Mammary microvascular endothelial cell (primary cell): ENCODE results near the gene IL21.

GRCh38 chr4:121812713-121813364 lies 10.8 kb downstream of the CCNA2 start:
- RAMPAGE, long total RNA, result no peak

GRCh38 chr4:121816220-121816812 lies 7.4 kb downstream of the CCNA2 start:
- RAMPAGE, long total RNA, result no peak

- RAMPAGE, long total RNA, result no peak
Observed at GRCh38 chr4:122035925-122036352, 84.1 kb upstream of the TRPC3 start.

GRCh38 chr4:122328002-122328289 lies 50.9 kb upstream of the ADAD1 start:
- RAMPAGE, long total RNA, result no peak

GRCh38 chr4:122560096-122560437 lies 60.8 kb downstream of the IL21 start:
- RAMPAGE, long total RNA, result no peak

GRCh38 chr4:122620960-122621312 lies at the start of gene IL21:
Gene IL21, minus strand, starts transcription at chr4:122621066.
- RAMPAGE, long total RNA, result no peak

DNA sequence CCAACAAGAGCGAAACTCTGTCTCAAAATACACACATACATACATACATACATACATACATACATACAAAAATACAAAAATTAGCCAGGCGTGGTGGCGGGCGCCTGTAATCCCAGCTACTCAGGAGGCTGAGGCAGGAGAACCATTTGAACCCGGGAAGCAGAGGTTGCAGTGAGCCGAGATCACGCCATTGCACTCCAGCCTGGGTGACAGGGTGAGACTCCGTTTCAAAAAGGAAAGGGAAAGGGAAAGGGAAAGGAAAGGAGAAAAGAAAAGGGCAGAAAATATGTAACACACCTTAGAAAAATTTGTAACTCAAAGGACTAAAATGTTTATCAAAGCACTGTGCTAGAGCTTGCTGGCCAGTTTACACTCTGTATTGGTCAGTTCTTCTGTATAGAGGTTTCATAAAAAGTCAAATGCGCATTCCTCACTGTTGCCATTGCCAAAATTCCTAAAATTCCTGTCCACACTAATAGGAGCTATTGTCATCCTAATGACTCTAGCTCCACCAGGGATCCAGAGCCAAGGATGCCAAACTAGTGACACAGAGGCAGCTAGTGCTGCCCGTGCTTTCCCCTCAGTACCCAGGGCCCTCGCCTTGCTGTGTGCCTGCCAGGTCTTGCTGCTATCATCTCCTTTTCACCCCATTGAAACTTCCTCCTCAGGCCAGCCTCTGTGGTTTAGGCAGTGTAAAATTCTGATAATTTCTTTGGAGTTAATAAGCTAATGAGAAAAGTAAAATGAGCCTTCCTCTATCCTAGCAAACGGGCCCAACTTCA lies 43.4 kb upstream of the FGF2 start:
- RAMPAGE, long total RNA, result no peak

GRCh38 chr4:122828376-122828888 lies 1.8 kb downstream of the FGF2 start:
- RAMPAGE, long total RNA, result no peak

- RAMPAGE, long total RNA, result no peak
Observed at GRCh38 chr4:123113128-123113557, 190.3 kb downstream of the SPATA5 start.

DNA sequence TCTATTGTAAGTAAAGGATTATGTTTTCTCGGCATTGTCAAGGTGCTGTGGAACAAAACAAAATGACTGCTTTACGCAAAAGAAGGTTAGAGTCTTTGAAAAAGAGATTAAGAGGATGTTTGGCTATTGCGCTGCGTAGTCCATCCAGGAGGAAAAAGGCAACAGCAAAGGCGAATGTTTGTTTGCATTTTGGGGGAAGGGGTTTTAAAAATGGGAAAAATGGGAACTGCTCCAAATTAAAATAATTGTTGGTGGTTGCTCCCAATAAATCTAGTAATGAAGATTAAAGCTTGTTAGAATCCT lies 57.7 kb upstream of the SPRY1 start:
- RAMPAGE, long total RNA, result no peak

DNA sequence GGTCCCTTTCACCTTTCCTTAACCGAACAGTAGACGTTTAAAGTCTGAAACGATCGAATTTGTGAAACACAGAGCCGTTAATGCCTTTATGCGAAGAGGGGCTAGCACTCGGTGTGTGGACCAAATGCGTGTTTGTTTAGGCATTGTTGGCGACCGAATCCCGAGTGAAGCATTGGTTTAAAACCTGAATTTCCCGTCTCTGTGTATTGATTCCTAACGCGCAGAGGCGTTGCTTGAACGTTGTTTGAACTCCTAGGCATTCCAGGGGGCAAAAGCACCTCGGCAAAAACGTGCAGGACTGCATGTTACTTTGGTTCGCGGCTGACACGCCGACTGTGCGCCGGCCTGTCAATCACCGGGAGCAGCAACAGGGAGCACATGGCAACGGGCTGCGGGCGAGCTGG lies 537 bp downstream of the SPRY1 start:
- RAMPAGE, long total RNA, result no peak

- RAMPAGE, long total RNA, result no peak
Observed at GRCh38 chr4:123422224-123422640, 25.6 kb downstream of the SPRY1 start.

DNA sequence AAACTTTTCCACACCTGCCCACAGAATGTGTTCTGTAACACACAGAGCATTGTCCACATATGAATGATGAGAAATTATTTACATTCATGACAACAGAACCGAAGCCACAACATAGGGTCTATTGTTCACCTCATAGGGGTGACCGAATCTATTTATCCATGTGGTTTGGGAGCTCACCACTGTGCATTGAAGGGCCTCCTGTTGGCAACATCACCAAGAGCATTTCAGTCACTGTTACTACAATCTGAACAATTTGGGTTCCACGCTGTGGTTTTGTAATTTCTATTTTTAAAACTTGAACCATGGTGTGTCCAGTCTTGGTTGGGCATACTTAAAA lies 192.0 kb downstream of the SPRY1 start:
- RAMPAGE, long total RNA, result no peak

DNA sequence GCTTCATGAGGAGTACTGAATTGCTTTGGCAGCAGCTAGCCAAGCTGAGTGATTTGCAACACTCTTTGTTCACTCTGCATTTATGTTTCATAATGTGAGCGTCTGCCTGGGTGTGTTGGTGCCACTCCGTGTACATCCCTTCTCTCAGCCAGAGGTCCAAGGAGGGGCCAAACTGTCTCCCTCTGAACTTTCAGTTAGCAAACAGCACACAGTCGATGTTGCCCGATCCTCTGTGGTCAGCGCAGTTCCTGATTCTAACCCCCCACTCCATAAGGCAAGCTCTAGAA lies 348.3 kb downstream of the SPRY1 start:
- RAMPAGE, long total RNA, result no peak

DNA sequence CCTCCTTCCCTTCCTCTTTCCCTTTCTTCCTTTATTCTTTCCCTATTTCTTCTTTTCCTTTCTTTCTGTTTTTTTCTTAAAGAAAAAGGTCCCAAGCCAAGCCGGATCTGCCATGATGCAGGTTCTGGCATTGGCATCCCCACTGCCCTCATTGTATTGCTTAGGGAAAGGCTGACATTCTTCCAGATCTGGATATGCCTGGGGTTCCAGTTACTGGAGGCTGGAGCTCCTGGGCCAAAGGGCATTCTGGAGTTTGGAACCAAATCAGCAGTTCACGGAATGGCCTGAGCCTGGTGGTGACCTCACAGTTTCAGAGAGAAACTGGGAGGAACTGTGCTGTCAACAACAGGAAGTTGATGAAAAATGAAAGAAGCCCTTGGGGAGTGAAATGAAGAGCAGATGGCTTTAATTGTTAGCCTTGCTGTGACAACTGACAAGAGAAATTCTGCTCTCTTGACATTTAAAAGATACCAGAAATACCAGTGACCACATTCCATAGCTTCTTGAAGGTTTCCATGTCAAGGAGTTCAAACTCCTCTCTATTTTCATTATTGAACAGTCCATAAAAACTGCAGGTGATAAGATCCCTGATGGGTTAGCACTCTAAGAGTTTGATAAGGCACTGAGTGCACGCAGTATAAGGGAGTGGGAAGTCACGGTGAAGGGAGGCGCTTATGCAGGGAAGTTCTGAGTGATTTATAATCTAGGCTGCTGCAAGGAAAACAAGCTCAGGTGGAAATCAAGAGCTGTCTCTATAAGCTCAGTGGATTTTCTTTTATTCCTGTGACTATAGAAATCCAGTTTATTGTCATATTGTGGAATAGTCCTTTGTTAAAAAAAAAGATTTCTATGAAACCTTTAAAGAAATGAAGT lies 622.3 kb downstream of the SPRY1 start:
- RAMPAGE, long total RNA, result no peak

DNA sequence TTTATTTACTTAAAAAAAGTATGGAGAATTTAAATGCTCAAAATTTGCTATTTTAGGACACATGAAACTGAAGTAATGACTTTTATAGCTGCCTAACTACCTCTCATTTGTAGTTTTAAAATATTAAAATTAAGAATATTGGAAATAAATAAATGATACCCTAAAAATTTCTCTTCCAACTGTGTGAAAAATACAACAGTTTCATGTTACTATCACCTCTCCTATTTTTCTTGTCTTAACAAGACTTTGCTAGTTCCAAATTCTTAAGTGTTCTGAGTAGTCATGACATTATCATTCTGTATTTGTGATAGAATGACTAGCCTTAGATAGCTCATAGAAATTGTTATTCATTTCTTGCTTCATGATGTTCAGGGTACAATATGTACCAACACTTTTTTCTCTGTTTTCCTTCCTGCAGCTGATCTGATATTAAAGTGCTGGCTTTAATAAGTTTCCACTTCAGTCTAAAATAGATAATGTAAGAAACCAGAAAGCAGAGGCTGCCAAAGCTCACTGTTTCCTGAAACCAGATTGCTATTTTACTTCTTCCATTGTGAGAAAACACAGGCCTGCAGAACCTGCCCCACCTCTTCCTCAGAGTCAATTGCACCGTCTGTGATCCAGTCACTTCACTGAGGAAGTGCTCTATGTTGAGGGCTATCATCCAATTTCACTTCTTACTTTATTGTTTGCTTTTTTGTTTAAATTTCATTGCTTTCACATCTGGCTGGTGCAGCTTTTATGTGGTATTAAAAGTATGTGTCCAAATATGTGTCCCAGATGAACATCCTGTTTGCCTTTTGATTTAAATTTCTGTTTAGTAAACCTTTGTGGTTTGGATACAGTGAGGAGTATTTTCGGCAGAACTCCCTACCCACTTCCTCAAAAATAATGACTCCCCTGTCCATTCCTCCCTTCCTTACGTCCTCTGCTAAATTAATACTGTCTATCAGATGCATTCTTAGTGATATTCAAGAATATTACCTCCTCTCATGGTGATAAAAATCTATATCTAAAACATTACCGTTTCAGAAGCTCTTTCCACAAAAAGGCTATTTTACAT lies 652.2 kb downstream of the ANKRD50 start:
- RAMPAGE, long total RNA, result no peak

DNA sequence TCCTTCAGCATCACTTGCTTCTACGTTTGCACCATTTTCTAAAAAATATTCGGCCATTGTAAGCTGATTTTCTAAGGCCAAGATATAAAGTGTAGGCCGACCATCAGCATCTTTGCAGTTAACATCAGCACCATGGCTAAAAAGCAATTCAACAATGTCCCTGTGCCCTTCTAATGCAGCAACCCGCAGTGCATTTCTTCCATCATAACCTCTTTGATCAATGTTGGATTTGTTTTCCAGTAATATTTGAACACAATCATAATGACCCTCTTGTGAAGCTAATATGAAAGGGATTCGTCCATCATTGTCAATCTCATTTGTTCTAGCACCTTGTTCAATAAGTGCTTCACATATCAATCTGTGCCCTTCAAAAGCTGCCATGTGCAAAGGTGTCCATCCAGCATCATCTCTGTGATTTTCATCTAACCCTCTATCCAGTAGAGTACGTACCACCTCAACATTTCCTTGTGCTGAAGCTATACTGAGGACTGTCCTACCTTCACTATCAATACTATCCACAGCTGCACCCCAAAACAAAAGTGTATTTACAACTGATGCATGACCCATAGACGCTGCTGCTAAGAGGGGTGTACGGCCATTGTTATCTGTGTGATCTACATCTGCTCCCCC lies 42.1 kb downstream of the ANKRD50 start:
- RAMPAGE, long total RNA, result no peak

- RAMPAGE, long total RNA, result no peak
Observed at GRCh38 chr4:124686333-124686590, 26.3 kb downstream of the ANKRD50 start.

- RAMPAGE, long total RNA, result no peak
Observed at GRCh38 chr4:125836616-125837141, 521.9 kb downstream of the FAT4 start.

DNA sequence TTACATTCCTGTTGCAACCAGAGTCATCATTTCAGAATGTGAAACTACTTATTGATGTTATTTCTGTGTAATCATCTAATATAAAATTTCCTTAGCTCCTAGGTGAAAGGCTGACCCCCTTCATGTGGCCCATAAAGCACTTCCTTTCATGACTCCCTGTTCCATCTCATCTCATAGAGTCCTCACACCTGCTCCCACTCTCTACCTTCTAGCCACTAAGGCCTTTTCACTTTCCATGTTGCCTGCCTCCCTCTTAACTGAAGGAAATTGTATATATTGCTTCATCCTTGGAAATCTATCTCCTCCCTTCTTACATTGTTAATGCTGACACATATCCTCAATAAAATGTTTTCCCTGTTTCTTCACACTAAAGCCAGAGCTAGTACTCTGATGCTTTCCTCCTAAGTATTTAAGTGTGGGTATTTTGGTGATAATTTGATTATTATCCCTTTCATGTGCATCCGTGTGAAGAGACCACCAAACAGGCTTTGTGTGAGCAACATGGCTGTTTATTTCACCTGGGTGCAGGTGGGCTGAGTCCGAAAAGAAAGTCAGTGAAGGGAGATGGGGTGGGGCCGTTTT lies 830.1 kb downstream of the FAT4 start:
- RAMPAGE, long total RNA, result no peak